Colic lymph node (tissue), 1 donor: ENCODE results near the genes CCDC9B, KNL1 and RMDN3.

DNA sequence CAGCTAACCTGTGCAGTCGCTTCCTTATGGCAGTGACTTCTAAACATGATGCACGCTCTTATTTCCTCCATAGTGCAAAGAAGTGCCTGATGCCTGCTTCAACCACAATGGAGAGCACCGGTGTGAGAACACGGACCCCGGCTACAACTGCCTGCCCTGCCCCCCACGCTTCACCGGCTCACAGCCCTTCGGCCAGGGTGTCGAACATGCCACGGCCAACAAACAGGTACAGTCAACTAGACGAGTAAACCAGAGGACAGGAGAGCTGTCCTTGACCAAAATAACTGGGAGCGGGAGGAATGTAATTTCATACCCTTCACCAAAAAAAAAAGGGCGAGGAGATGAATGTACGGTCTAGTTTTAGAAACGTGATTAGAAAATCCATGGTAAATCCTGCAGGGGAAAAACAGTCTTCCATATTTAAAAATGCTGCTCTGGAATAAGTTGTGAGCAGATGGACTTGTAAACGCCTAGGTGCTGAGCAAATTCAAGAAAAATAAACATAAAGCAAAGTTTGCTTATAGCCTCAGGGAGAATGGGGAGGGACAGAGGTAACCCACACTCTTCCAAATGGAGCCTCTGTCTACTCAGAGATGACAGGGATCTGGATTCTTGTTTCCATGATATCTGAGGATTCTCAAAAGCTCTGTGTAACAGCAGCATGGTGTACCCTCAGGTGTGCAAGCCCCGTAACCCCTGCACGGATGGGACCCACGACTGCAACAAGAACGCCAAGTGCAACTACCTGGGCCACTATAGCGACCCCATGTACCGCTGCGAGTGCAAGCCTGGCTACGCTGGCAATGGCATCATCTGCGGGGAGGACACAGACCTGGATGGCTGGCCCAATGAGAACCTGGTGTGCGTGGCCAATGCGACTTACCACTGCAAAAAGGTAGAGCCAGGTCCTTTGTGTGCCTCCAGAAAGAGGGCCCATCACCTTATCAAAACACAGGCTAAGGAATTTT, 8.5 kb downstream of the THBS1 start:
- PRO-cap: no peak

DNA sequence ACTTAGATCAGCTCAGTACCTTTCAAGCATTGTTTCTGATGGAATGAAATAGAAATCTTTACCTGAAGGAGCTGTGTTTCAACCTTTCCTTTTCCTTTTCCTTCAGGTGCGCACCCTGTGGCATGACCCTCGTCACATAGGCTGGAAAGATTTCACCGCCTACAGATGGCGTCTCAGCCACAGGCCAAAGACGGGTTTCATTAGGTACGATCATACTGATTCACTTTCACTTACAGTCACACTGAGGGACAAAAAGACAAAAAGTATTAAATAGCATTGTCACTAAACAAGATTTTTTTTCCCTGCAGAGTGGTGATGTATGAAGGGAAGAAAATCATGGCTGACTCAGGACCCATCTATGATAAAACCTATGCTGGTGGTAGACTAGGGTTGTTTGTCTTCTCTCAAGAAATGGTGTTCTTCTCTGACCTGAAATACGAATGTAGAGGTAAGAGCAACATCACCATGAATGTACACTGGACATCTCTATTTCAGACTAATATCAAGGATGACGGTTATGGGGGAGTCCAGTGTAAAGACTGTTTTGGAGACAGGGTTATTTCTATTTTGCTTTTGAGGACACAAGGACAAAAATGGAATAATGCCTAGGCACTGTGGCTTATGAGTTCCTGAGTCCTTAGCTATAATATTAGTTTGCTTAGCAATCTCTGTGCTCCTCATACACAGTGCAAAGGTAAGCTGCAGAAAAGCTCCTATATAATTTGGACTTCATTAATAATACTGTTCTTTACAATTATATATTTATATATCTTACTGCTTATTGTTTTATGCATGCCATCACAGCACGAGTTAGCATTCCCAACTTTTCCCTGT, 13.3 kb downstream of the THBS1 start:
- PRO-cap: no peak

DNA sequence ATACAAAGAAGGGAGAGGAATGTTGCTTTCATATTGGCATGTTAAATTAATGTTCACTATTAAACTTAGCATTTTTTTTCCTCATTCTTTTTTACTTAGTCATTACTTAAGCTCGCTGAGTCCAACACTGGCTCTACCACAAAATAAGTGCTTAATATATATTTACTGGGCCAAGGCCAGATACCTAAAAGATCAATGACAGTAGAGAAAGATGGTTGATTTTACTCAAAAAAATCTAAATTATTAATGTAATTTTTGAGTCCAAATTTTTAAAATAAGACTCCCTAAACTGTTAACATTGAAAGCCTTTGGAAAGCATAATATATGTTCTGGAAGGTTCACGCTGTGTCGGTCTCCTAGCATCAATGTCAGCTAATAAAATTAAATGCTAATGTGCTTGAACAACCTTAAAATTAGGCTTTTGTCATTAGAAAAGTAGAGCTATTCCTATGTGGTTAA, 14.0 kb downstream of the THBS1 start:
- PRO-cap: no peak

- PRO-cap: bidirectional peak, plus-strand start at chr15:39624993, minus-strand start at chr15:39624823
These were observed 43.9 kb downstream of the THBS1 start for GRCh38 chr15:39624552-39625364.

GRCh38 chr15:39993308-39993997, 45.5 kb downstream of the SRP14 start:
- PRO-cap: no peak

GRCh38 chr15:40028698-40029457, 10.1 kb downstream of the SRP14 start:
- PRO-cap: no peak

DNA sequence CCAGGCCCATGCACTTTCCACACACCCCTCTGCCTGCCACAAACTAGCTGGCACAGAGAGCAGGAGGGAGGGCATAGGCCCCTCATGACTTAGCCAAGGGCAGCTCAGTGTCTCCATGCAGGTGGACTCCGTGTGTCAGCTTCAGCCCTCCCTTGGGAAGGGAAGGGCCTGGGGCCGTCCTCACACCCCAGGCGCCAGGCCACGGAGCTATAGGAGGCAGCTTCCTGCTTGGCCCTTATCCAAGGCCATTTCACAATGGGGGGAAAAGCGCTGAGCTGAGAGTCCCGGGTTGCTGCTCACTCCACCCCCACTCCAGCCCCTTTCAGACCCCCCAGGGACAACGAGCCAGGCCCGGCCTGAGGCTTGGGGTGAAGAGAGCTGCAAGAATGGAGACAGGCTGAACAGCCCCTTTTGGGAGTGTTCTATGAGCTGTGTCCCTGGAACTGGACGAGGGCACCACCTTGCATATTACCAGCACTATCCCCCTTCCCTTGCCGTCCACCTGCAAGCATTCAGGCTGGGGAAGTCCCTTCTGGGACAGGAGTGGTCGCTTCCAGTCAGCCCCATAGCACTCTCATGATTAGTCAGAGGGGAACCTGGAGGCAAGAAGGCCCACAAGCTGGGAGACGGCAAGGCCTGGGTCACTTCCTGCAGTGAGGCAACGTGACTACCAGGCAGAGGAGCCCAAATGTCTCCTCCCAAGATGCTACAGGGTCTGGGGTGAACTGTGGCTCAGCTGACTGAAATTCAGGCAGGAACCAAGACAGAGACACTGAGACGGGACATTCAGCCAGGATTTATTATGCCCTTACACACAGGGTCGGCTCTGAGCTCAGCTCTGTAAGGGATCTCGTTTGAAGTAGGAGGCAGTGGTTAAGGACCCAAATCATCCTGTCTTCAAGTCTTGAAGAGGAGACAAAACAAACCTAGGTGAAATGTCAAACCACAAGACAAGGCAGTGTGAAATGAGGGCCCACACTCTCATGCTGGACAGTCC, 8.6 kb upstream of the SRP14 start:
- PRO-cap: bidirectional peak, plus-strand start at position 750 of the sequence, minus-strand start at position 578 of the sequence

DNA sequence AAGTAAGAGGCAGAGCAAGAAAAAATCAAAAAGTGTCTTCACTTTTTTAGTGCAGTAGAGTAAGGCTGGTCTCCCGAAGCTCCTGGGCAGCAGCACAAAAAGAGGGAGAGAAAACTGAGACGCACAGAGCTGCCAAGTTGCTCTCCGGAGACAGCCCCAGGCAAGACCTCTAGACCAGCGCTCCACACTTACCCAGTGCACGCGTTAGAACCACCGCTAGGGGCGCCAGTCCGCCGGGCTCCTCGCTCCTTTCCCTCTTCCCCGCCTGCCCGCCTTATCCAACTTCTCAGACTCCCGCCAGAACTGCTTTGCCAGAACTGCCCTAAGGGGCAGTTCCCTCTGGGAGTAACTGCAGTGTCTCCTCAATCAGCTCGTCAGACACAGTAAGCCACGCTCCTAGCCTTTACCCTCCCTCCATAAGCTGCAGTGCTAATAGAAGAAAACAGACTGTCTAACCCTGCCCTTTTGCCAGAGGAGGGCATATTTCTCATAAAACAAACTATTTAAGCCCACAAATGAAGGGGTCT, 3.9 kb downstream of the BMF start:
- PRO-cap: no peak

- PRO-cap: no peak
These were observed at the start of gene CCDC9B for GRCh38 chr15:40340524-40341172. TSS of gene CCDC9B (minus strand) at chr15:40340939.

- PRO-cap: no peak
These were observed 15.1 kb downstream of the IVD start for GRCh38 chr15:40420712-40421169.

GRCh38 chr15:40421783-40422175, 16.2 kb downstream of the IVD start:
- PRO-cap: no peak

- PRO-cap: no peak
These were observed 1.3 kb upstream of the BAHD1 start for GRCh38 chr15:40439209-40440183.

DNA sequence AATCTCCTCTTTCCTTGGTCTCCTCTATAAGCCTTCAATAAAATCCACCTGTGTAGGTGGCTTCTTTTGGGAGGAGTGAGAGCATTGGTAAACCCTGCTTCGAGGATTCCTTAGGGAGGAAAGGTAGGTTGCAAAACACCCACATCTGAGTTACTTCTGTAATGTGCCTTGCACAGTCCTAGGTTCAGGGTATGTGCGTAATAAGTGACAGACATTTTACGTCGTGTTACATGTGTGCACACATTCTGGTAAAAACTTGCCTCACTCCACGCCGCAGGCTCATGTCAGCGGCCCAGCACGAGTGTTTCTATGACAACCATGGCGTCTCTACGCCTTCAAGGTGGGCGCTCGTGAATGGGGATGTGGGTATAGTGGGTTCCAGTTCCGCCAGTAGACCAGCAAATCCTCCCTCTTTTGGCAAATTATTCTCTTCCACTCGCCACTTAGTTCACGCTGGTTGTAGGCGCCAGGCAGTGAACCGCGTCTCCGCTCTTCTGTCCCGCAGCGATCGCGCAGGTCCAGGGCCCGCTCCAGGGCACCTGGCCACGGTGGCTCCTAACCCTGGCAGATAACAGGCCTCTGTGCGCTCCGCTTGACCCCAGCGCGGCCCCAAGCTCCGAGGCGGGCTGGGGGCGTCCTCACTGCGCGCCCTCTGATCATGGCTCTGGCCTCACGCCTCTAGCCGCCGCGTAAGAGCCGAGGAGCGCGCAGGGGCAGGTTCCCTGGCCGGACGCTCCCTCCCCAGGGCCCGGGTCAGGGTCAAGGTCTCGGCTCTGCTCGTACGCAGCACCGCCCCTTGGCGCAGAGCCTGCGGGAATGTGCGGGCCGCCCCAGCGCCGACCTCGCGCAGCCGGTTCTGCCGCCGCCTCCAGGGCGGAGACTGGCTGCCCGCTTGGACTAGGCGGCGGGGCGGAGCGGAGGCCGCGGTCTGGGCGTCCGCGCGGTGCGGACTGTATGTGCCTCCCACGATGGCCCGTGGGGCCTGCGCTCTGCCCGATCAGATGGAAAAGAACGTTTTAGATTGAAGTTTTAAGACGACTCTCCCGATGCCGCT, 40.5 kb downstream of the CHST14 start:
- PRO-cap: unidirectional peak, plus-strand start at position 504 of the sequence

DNA sequence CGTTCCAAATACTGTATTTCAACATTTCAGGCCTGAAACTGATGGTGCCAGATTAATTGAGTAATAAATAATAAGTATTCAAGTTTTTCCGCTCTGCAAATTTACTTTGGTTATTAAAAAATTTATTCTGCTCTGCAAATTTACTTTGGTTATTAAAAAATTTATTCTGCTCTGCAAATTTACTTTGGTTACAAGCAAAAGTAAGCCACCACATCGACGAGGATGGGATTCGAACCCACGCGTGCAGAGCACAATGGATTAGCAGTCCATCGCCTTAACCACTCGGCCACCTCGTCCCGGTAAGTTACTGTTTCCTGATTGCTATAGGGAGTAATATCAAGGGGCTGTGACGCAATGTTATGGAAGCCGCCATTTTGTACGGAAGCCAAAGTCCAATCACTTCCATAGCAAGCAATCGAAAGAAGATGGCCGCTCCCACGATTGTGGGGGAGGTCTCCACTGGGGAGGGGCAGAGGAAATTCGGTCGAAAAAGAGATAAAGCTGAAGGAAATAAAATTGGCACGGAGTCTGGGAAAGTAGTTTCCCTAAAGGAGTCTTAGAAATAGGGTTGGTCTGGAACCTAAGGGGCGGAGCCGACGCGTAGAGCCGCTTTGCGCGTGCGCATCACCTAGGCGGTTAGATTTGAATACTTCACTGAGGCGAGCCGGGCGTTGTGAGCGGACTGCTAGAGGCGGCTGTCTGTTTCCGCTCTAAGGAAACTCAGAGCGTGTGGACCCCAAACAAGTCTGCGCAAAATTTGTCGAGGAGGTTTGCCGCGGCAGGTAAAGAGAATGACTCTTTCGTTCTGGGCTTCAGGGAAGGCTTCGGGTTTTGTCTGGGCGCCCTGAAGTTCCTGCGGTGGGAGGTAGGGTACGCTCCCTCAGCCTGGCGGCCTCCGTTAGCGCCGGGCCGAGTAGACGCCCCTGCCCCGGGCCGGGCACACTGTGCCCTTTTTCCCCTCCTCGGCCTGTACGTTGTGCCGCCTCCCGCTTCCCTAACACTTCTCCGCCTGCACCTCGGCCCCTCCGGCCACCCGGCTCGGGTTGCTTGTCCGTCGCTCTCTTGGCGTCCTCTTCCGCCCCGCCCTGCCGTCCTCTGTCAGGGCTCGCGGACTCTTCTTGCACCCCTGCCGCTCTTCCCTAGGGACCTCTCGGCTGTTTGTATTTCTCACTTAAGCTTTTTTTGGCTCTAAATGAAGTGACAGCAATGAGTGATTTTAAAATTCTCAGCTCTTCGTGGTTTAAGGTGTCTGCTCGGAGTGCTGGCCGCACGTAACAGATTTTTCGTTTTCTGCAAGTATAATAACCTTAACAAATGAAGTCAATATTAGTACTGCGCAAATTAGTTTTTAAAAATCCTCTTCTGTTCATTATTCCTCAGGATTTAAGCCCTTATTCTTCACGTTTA, at the start of gene KNL1:
Gene KNL1, plus strand, starts transcription at position 639 of the 1,407 bp plus-strand sequence.
- PRO-cap: bidirectional peak, plus-strand start at position 654 of the sequence, minus-strand start at position 376 of the sequence; unidirectional peak, plus-strand start at position 654 of the sequence

- PRO-cap: no peak
These were observed 3.3 kb downstream of the RMDN3 start for GRCh38 chr15:40751704-40752255.

DNA sequence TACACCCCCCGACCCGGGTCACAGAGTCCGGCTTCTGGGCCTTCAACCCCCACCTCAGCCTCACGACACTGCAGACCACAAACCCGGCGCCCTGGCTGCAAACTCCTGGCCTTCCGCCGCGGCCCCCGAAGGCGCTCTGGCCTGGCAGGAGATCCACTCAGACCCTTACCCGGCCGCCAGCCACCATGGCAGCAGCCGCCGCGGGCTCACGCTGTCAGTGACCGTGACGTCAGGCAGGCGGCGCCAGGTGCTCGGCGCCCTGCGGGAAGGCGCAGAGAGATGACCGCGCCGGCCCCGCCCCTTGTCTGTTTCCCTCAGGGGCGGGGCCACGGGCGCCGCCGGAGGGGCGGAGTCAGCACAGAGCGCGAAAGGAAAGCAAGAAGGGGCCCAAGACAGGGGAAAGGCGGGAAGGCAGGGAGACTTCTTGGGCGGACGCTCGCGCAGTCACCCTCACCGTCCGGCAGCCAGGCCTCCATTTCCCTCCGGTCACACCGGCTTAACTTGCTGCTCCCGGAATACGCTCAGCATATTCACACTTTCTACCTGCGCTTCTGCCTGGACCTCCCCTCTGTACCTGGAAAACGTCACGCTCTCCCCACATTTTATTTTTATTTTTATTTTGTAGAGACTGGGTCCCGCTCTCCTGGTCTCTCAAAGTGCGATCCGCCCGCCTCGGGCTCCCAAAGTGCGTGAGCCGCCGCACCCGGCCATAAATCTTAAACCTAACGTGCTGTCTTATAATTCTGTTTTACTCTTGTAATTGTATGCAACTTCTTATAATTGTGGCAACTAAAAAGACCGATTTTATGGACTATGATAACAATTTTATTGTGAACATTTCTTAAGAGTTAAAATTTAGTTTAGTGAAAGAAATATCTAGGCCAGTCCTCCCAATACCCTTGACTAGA, at the start of gene RMDN3:
Gene RMDN3, minus strand, starts transcription at position 225 of the 908 bp plus-strand sequence.
- PRO-cap: bidirectional peak, plus-strand start at position 395 of the sequence, minus-strand start at position 219 of the sequence

- PRO-cap: no peak
These were observed 772 bp upstream of the RMDN3 start for GRCh38 chr15:40755938-40756114.

DNA sequence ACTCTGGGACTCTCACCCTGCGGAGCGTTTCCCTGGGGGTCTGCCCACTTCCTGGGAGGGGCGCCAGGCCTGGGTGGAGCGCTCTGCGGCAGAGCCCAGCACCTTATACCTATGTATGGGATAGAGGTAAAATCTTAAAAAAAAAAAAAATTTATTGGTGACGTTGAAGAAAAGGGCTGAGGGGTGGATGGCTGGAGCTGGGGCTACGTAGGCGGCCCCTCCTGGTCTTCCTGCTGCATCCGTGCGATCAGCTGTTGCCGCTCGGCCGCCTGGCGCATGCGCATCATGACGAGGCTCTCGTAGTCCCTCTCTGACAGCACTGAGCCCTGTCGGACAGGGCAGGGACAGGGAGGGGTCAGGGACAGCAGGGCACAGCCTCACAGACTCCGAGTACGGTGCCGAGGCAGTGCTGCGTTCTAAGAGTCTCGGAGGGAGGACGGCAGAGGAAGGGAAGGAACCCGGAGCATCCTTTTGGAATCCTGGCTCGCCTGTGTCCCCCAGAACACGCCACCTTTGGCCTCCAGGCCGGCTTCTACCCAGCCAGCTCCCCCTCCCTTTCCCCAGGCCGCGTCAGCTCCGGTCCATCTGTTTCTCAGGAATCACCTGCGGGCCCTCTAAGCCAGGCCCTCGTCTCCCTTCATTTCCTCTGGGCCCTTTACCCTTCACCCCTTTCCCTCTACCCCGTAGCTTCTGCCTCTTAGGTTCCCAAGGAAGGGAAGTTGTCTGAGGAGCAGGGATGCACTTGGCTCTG, 1.9 kb upstream of the C15orf62 start:
- PRO-cap: no peak

GRCh38 chr15:40776784-40777153, 7.0 kb downstream of the C15orf62 start:
- PRO-cap: no peak

GRCh38 chr15:40891753-40892227, 2.5 kb upstream of the VPS18 start:
- PRO-cap: no peak